HL-60 (cell line): ENCODE measurements around the gene DIRAS2.

- RRBS = no CpG with 5 or more reads among the region's 11 CpGs
Measured at GRCh38 chr9:88694681-88695090, 159.7 kb downstream of the NXNL2 start.

DNA sequence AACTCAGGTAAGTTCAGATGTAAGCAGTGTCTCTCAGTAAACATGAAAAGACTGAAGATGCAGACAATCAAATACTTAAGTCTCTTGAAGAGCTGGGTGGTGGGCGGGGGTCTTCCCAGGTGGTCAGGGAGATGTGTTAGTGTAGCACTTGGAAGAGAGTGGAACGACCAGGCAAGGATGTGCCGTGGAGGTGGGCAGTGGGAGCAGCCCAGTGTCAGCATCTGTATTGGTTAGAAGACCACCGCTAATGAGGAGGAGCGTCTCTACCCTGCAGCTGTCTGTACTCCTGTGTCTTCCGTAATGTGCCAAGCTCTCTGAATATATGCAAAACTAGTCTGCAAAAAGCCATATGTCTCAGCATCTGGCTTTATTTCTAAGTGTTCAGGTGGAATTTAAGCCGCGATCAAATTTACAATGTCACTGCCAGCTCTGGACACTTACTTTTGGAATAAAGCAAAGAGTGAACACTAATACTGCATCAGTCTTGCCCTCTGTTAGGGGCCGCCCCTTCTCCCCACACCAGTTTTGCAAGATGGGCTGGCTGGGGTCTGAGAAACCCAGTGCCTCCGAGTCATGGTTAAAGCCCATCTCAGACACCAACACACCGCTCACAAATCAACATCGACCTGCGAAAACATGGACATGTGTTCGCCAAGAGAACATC is 4.5 kb downstream of the S1PR3 start:
- RRBS = no CpG with 5 or more reads among the region's 14 CpGs

DNA sequence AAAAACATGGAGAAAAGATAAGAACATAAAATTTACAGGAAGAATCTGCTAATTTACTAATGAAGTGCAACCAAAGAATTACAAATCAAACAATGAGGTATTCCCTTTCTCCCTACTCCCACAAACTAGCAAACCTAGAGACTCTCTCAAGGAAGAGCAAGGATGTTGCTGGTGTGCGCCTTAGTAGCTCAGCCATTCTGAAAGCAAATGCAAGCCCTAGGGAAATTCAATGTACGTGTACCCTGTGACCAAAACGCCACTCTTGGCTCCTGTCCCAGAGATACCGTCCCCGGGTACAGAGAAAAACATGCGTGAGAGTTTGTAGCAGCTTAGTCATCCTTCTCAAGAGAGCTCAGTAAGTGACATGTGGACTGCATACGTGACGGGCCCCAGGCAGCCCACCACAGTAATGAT is 45.0 kb downstream of the S1PR3 start:
- RRBS = no CpG with 5 or more reads among the region's 8 CpGs

DNA sequence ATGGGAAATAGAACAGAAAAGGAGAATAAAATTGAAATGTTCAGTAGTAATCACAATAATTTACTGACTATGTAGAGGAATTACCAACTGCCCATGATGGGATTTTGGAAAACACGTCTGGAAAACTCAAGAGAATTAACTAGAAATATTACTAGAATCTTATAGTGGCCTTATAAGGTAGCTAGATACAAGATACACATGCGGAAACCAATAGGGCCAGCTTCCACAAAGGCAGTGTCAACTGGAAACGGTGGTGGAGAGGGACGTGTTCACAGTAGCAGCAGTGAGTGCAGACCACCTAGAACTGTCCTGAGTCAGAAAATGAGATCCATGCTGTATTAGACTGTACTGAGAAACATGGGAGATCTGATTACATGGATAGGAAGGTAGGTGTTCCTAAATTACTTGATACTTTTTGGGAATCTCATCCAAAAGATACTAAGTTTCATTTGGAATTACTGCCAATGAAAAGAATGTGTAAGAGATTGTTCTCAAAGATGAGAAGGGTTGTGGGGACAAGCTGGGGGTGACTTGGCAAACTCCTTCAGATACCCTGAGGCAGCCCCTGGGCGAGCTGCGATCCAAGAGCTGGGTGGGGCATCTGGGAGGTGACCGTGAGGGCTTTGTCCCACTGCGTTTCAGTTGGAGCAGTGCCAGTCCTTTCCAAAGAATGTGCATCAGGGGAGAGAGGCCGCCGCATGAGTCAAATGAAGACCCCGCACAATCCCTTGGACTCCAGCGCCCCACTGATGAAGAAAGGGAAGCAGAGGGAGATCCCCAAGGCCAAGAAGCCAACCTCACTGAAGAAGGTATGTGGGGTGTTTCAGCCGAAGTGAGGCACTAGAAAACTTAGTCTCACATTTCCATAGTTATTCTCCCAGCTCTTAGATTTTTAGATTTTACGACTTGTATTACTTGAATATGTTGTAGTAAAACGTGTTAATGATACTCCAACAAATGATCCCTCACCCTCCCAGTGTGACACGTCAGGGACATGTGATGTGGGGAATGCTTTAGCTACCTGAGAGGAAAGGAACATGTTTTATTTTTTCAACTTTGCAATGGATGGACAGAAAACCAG is 28.3 kb downstream of the SECISBP2 start:
- RRBS = no CpG with 5 or more reads among the region's 16 CpGs

- RRBS = no CpG with 5 or more reads among the region's 5 CpGs
Measured at GRCh38 chr9:89357840-89358256, 39.5 kb downstream of the SECISBP2 start.

GRCh38 chr9:89386732-89387337 is 68.5 kb downstream of the SECISBP2 start:
- RRBS = no CpG with 5 or more reads among the region's 15 CpGs

DNA sequence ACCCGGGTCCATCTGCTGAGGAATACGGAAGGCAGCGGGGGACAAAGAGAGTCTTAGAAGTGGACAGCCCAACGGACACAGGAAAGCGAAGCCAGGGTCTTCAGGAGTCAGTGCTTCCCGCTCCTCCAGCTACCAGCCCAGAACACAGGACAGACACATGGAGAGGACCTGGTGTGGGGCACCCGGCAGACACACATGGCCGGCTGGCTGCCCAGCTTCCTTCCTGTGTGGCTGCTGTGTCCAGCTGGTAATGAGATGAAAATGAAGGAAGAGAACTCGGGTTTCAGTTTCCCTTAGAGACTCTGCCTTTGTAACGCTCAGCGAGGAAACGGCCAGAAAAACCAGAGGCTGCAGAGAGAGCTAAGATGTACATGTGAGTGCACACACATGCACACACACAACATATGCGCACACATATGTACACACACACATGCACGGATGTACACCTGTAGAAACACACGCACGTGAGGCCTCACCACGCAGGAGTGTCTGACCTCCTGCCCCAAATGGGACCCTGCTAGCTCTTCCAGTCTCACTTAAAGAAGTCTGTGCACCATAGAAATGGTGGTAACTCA is 87.6 kb downstream of the SECISBP2 start:
- RRBS = no CpG with 5 or more reads among the region's 17 CpGs

DNA sequence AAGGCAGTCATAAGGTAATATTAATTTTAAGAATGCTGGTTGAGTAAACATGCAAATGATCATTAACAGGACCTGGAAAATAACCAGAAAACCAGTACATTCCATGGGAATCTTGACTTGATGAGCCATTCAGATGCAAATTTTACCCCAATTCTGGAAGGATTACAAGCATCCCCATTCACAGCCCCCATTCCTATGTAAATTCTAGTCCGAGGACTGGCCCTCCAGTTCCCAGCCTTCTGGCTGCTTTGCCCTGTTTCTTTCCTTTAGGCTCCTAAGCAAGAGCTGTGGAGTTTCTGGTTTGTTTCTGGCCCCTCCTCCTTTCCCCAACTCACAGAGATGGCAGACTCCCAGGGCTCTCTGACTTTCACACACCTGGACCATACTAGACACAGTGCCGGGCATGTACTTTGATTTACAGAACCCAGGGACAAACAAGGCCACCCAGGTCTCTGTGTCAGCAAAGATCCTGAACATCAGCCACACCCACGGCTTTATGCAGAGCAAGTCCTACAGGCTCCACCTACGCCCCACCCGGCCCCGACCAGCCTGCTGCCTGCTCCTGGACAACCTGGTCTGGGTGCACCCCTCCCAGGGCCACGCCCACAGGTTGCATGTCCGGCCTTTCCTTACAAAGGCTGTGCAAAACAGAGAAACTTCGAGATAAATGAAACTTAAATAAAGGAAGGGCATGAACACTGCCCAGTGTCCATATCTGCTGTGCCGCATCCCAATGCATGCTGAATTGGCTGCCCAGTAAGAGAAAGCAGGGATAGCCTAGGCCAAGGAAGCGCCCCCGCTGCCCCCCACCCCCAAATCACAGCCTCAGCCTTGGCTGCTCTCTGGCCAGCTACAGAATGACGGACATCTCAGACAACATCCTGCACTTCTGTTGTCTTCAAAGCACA is 62.5 kb downstream of the SEMA4D start:
- RRBS = 100% methylated on average over 2 of the region's 13 CpGs

DNA sequence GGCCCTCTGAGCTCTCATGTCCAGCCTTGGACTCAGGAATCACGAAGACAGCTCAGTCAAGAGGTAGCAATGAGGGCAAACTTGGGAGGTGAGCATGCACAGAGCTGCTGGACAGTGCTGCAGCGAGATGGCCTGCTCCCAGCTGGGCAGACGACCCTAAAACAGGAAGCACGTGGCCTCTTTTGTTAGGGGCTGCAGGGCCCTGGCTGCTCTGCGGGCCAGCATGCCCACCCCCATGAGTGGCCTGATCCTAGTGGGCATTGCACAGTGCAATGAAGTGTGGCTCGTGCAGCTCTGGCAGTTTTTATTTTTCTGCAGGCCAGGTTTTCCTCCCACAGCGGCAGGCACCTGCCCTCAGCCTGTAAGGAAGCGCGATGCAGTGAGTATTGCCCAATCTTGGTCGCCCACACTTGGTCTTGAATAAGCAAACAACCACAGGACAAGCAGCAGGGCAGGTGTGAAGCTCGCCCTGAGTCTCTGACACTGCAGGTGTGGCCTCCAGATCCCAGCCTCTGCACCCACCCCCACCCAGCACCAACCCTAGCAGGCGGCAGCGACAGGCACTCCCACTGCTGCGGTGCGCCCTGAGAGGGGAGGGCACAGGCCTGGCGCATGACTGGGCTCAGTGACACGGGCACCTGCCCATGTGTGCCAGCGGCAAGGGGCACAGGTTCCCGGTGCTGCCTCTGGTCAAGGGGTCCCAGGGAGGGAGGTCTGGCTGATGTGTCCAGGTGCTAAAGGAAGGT is 60.8 kb downstream of the SEMA4D start:
- RRBS = no CpG with 5 or more reads among the region's 19 CpGs

DNA sequence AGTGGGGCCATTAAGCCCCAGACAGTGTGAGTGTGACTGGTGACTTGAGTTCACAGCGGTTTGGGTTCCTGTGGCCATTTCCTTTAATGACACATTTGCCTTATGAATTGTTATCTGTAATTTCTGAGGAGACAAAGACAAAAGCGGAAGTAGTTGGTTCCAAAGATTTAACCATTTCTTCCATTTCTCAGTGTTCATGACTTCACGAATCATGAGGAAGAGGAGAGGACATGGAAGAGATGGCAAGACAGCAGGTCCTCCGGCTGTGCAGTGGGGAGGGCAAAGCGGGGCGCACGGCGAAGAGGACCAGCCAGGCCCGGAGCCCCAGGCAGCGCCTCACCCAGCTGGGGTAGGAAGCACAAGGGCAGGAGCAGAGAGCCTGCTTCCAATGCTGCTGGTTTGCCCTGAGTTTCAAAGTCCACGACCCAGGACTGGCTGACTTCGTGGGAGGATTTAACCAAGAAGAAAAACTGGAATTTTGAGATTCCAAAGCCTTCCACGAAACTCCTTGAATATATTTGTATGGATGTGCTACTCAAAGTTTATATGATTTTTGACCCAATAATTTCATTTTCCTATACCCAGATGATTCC is 28.0 kb upstream of the SEMA4D start:
- RRBS = 12% methylated on average over 6 of the region's 13 CpGs

DNA sequence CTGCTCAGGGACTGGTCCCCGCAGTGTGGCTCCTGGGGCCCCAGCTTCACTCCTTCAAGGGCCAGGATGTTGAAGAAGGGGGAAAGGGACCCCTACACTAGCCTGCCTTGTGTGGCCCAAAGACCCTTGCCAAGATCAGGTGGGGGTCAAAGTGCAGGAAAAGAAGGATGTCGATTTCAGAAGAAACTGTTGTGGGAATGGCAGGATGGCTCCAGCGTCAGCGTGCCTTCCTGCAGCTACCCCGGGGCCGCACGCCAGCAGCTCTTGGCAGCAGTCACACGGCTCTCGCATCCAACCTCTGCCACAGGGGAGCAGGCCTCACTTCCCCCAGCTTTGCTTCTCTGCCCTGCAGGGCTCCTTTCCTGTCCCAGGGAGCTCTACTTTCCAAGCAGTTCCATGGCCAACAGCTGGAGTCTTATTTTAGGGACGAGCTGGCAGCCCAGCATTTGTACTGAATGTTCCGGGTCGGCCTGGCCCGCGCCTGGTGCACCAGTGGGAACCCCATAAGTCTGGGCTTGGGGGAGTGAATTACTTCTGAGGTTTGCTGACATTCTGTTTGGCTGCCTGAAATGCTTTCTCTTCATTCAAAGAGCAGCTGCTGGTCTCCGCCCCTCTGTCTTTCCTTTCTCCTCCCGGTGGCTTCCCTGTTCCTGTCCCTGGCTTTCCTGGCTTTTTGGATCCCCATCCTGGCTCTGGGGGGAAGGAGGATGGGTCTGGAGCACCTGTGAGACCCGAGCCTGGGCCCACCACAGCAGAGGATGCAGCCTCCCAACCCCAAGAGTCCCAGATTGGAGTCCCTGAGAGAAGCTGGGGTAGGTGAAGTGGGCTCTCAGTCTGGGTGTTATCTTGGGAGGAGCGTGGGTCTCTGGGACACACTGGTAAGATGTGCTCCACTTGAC is 34.6 kb downstream of the GADD45G start:
- RRBS = no CpG with 5 or more reads among the region's 18 CpGs

GRCh38 chr9:89662658-89663252 is 57.9 kb downstream of the GADD45G start:
- RRBS = 69% methylated on average over 3 of the region's 20 CpGs

DNA sequence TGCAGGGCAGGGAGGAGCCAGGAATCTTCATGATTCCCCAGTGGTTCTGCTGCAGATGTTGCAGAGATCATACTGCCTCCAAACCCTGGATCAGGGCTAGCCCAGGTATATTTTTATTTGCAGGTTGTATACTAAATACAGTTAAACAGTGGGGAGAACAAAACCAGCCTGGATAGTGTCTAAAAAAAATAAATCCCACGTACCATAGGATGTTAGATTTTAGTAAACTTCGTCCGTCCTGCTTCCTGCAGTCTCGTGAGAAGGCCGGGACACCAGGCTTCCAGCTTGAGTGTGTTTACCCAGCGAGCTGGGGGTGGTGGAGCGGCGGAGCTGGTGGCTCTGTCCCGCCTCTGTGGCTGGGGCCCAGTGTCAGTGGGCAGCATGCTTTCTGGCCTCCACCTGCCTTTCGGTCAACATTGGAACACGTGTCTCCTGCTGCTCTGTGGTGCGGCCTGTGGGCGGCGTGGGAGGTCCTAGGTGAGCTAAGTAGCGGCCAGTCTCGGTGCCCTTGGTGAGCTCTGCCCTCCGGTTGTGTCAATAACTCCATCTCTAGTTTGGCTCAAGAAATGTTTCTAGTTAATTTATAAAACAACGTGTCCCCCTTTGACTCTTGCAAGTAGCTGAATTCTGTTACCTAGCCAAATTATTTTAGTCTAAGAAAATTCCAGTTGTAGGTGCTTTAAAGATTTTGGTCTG is 125.8 kb downstream of the GADD45G start:
- RRBS = no CpG with 5 or more reads among the region's 18 CpGs

- RRBS = no CpG with 5 or more reads among the region's 11 CpGs
Measured at GRCh38 chr9:89874241-89874808, 269.5 kb downstream of the GADD45G start.

- RRBS = no CpG with 5 or more reads among the region's 11 CpGs
Measured at GRCh38 chr9:89993899-89994856, 389.4 kb downstream of the GADD45G start.

DNA sequence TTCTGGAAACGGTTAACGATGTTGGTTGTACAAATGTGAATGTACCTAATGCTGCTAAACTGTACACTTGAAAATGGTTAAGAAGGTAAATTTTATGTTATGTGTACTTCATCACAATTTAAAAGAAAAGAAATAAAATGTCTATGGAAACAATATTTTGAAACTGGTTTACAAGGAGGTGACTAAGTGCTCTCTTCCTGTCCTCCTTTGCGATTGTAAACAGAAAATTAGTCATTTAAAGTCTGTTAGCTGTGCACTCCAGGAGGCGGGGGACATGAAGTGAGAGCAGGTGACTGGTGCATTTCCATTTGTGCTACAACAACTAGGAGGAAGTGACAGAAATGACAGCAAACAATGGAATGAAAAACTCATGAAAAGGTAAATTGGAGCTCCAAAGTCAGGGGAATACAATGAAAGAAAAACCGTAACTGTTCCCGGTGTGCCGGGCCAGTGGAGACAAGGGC is 439.8 kb downstream of the GADD45G start:
- RRBS = no CpG with 5 or more reads among the region's 7 CpGs

DNA sequence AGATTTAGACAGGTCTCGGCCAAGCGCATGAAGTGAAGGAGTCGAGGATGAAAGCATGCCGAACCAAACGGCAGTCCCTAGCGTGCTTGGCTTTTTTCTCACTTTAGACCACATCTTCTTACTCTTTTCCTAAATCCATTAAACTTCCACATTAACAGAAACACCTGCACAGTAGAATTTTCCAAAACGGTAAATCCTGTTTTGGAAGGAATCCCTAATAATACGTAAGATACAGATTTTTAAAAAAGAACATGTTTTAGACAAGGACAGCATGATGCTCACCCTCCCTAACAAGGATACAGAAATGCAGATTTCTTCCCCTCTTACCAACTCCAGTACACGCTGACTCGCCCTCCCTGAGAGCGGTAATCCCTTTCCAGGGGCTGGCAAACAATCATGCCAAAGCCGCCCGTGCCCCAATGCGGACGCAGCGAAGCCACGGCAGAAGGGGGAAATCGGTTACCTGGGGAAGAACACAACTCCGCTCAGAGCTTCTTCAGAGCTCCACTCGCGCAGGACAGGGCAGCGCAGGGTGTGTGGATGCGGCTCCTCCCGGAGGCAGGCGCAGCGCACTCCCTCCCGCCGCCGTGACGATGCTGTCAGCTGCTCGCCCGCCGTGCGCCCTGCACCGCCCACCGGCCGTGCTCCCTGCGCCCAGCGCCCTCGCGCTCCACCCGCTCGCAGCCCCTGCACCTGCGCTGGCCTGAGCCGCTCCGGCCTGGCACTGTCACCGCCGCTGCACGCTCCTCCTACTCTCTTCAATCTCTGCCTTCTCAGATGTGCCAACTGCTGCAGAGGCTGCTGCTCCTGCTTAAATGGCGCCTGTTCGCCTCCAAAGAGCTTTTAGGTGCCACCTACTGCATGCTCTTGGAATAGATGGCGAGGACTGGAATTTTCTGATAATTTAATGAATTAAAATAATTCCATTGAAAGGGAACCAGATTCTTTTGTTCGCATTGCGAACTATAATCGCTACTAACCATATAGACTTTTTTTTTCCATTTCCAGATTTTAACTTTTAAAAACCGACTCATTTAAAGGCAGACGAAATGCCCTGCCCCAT is at the start of gene DIRAS2:
DIRAS2 (minus strand) TSS at position 536 of the 1,063 bp plus-strand sequence.
- RRBS = 8% methylated on average over 15 of the region's 57 CpGs

GRCh38 chr9:90828175-90828695 is 26.6 kb downstream of the SYK start:
- RRBS = no CpG with 5 or more reads among the region's 9 CpGs

DNA sequence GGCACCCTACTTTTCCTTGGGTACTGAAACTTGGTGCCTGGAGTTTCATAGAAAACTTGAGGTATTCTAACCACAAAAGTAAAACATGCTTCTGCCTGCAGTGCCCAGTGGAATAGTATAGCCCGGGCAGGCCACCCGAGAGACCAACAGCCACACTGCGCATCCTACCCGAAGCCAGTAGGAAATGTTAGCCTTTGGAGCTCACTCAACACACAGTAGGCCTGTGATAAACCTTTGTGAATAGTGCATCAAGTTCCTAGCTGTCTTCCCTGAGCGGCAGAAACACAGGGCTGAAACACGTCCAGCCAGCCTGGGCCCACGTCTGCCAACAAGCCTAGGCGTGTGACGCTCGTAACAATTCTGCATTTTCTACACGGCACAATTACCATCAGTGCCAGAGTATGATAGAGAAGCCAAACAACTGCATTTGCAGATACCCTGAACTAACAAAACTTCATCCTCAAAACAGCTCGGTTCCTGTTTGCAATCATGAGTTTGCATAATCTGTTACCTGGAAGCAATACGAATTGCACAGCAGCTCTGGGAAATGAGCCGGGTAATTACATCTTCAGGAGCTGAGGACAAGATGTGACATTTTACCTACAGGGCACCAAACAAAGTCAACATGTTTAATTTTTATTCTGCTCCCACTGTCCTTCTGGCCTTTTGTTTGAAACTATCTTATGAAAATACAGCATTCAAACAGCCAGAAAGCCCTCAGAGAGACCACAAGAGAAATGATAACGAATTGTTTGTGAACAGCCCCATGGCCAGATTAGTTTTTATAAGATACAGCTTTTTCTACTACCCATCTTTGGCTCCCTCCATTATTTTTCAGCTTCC is 198.4 kb downstream of the SYK start:
- RRBS = no CpG with 5 or more reads among the region's 15 CpGs

- RRBS = no CpG with 5 or more reads among the region's 8 CpGs
Measured at GRCh38 chr9:91156704-91157461, 204.8 kb downstream of the AUH start.